Stomach (tissue), 7 donors: ENCODE measurements around a stretch of chr19.

DNA sequence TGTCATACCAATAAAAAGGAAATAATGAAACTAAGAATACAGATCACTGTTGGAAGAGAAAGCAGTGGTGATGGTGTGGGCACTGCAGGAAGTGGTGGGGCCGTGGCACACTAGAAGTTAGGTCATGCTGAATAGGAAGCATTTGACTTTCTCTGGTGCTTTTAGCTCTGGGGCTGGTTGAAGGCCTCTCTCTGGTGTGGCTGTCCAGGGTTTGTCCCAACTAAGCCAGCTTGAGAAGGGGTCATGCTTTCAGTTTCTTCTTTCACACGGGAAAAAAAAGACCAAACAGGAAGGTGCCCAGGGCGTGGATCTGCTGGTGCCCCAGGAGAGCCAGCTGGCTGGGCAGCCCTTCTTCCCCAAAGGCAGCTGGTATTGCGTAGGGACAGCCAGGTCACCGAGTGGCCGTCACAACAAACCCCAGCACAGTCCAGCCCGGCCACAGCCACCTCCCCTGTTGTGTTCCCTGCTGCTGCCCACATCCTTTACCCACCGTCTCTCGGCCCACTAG, 6.5 kb downstream of the CYP4F22 start:
- PRO-cap, result no peak
- RAMPAGE, long total RNA, 5 experiments, result no peak in any of the 5 experiments
- RRBS, result no CpG with 5 or more reads among the region's 9 CpGs

DNA sequence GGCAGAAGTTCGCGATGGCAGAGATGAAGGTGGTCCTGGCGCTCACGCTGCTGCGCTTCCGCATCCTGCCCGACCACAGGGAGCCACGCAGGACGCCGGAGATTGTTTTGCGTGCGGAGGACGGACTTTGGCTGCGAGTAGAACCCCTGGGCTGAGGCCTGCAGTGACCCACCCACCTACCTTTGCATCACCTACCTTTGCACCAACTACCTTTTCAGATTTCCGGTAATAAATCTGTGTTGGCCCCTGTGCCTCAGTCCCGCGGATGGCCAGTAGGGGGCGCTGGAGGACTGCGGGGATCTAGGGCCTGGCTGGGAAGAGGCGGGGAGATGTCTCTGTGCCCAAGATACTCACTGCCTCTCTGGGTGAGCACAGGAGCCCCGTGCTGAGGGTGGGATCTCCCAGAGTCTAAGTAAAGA, 11.5 kb upstream of the CYP4F3 start:
- PRO-cap, result no peak
- RAMPAGE, long total RNA, 5 experiments, result no peak in any of the 5 experiments
- RRBS, result 5% methylated on average over 5 of the region's 21 CpGs

GRCh38 chr19:15701970-15703026, 25.5 kb upstream of the OR10H2 start:
- PRO-cap, result no peak
- RAMPAGE, long total RNA, 5 experiments, result no peak in any of the 5 experiments
- RRBS, result no CpG with 5 or more reads among the region's 11 CpGs

GRCh38 chr19:15862404-15862683, 35.5 kb downstream of the CYP4F2 start:
- PRO-cap, result no peak
- RAMPAGE, long total RNA, 5 experiments, result no peak in any of the 5 experiments
- RRBS, result no CpG with 5 or more reads among the region's 3 CpGs

- PRO-cap, result no peak
- RAMPAGE, long total RNA, 5 experiments, result start-site peak on the minus strand in 1 of 5 experiments, at chr19:15864918-15864924 at its widest, 10 reads per replicate
- RRBS, result no CpG with 5 or more reads among the region's 8 CpGs
These were observed 33.0 kb downstream of the CYP4F2 start for GRCh38 chr19:15864852-15865358.

- PRO-cap, result no peak
- RAMPAGE, long total RNA, 5 experiments, result no peak in any of the 5 experiments
- RRBS, result no CpG with 5 or more reads among the region's 5 CpGs
These were observed 4.4 kb downstream of the CYP4F2 start for GRCh38 chr19:15893581-15893780.

DNA sequence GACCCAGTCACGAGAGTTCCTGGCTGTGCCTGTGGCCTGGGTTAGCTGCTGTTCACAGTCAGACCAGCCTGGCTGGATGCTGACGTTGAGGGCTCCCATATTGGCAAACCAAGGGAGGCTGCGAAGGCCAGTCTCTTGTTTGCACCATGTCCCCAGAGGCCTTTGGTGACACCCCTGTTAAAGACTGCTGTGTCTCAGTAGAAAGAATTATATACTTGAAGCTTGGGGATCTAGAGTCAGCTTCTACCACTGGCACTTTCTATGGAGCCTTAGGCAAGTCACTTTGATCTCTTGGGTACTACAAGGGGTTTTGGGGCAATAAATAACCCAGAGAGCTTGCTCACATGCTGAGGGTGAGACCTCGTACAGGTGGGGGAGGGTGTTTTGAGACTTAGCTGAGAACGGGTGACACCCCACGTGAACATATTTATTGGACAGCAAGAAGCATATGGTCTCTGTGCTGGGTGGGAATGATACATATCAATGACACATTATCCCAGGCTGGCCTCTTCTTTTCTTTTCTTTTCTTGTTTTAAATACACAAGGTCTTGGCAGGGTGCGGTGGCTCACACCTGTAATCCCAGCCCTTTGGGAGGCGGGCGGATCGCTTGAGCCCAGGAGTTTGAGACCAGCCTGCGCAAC, 8.3 kb downstream of the TPM4 start:
- PRO-cap, result unidirectional peak, plus-strand start at position 391 of the sequence
- RAMPAGE, long total RNA, 5 experiments, result no peak in any of the 5 experiments
- RRBS, result no CpG with 5 or more reads among the region's 11 CpGs

DNA sequence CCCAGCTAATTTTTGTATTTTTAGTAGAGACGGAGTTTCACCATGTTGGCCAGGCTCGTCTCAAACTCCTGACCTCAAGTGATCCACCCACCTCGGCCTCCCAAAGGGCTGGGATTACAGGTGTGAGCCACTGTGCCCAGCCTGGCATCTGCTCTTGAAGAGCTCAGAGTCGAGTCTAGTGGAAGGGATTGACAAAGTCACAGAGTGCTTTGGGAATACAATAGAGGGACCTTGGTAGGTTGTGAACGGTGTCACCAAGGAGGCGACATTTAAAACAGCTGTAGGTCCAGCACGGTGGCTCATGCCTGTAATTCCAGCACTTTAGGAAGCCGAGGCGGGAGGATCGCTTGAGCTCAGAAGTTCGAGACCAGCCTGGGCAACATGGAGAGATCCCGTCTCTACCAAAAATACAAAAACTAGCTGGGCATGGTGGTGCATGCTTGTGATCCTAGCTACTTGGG, 14.9 kb downstream of the TPM4 start:
- PRO-cap, result no peak
- RAMPAGE, long total RNA, 5 experiments, result no peak in any of the 5 experiments
- RRBS, result no CpG with 5 or more reads among the region's 12 CpGs

GRCh38 chr19:16319362-16319781, 5.3 kb upstream of the KLF2 start:
- PRO-cap, result no peak
- RAMPAGE, long total RNA, 5 experiments, result no peak in any of the 5 experiments
- RRBS, result no CpG with 5 or more reads among the region's 10 CpGs

- PRO-cap, result no peak
- RAMPAGE, long total RNA, 5 experiments, result no peak in any of the 5 experiments
- RRBS, result no CpG with 5 or more reads among the region's 10 CpGs
These were observed 25.2 kb downstream of the KLF2 start for GRCh38 chr19:16349716-16350272.

GRCh38 chr19:16360808-16361820, 36.5 kb downstream of the KLF2 start:
- PRO-cap, result no peak
- RAMPAGE, long total RNA, 5 experiments, result start-site peak on the minus strand in 4 of 5 experiments, at chr19:16361329-16361915 at its widest, 5 to 13 reads per replicate
- RRBS, result no CpG with 5 or more reads among the region's 26 CpGs

GRCh38 chr19:16373216-16374154, 48.9 kb downstream of the KLF2 start:
- PRO-cap, result unidirectional peak, minus-strand start at chr19:16373582
- RAMPAGE, long total RNA, 5 experiments, result no peak in any of the 5 experiments
- RRBS, result no CpG with 5 or more reads among the region's 27 CpGs

GRCh38 chr19:16381859-16382568, 57.4 kb downstream of the KLF2 start:
- PRO-cap, result bidirectional peak, plus-strand start at chr19:16382313, minus-strand start at chr19:16382169
- RAMPAGE, long total RNA, 5 experiments, result no peak in any of the 5 experiments
- RRBS, result 79% methylated on average over 7 of the region's 25 CpGs

DNA sequence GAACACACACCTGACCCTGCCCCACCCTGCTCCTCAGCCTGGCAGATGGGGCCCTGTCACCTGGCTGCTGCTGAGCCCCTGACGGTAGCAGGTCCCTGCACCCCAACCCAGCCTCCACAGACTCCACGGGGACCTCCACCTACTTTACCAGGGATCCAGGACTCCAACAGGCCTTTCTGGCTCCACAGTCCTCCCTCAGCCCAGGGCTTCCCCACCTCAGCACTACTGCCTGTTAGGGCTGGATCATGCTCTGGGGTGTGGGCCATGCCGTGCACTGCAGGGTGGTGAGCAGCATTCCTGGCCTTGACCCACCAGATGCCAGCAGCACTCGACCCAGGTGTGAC, 42.2 kb downstream of the EPS15L1 start:
- PRO-cap, result no peak
- RAMPAGE, long total RNA, 5 experiments, result no peak in any of the 5 experiments
- RRBS, result no CpG with 5 or more reads among the region's 4 CpGs

- PRO-cap, result no peak
- RAMPAGE, long total RNA, 5 experiments, result no peak in any of the 5 experiments
- RRBS, result no CpG with 5 or more reads among the region's 9 CpGs
These were observed 7.9 kb downstream of the EPS15L1 start for GRCh38 chr19:16463758-16464372.

DNA sequence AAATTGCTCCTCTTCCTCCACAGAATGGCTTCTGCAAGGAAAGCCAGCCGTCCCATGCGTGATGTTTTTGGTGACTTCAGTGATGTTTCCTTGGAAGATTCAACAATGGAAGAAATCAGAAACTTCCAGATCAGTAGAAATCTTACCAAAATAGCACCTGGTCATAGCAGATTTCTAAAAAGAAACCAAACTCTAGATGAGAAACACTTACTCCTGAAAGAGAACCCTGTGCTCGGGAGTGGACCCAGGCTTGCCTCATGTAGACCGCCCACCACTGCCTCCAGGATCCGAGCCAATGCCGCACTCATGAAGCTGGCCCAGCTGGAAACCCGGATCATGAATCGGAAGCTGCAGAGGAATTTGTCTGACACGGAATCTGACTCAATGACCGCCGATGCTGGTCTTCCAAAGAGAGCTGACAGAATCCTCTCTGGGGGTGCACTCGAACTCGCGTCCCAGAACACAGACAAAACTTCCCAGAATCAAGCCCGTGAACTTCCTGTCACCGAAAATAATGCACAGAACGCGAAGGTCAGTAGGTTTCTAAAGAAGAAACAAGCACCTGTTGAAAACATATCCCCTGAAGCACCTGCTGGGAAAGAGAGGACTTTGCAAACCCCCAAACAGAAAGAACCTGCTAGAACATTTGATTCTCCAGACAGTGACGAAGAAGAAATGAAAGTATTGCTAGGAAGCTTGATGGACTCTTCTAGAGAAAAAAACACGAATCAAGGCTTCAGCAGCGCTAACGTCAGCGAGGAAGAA, 4.8 kb downstream of the C19orf44 start:
- PRO-cap, result no peak
- RAMPAGE, long total RNA, 5 experiments, result start-site peak on the plus strand in 1 of 5 experiments, centred at position 350 of the sequence, 17 reads per replicate
- RRBS, result no CpG with 5 or more reads among the region's 23 CpGs

DNA sequence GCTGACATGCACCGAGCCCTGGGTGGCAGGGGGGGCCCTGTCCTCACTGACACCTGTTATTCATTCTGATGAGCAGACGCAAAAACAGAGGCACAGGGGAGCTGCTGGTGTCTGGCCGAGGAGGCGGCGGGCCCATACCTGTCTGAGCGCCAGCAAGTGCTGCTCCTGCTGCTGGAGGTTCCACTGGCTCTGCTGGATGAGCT, 7.0 kb downstream of the CHERP start:
- PRO-cap, result no peak
- RAMPAGE, long total RNA, 5 experiments, result no peak in any of the 5 experiments
- RRBS, result no CpG with 5 or more reads among the region's 6 CpGs

DNA sequence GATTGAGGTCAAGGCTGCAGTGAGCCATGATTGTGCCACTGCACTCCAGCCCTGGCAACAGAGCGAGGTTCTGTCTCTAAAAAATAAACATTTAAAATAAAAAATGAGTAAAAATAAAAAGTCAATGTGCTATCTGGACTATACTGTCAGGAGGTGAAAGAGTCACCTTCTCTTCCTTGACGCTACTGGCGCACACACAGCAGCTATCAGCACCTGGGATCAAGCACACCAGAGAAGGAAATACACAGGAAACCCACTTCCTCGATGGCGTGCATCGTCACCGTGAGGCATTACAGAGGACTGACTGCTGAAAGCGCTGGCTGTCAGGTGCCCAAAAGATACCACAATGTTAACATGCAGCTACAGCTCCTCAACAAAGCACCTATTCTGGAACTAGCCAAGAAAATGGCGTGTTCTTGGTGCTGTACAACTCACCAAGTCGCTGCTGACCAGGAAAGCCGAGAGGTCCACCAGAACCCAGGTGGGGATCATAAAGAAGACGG, 6.1 kb downstream of the SLC35E1 start:
- PRO-cap, result no peak
- RAMPAGE, long total RNA, 5 experiments, result no peak in any of the 5 experiments
- RRBS, result no CpG with 5 or more reads among the region's 12 CpGs

GRCh38 chr19:16875646-16876424, 13.0 kb upstream of the F2RL3 start:
- PRO-cap, result no peak
- RAMPAGE, long total RNA, 5 experiments, result start-site peak on the plus strand in 3 of 5 experiments, at chr19:16875944-16876188 at its widest, 14 to 36 reads per replicate
- RRBS, result 84% methylated on average over 7 of the region's 31 CpGs

DNA sequence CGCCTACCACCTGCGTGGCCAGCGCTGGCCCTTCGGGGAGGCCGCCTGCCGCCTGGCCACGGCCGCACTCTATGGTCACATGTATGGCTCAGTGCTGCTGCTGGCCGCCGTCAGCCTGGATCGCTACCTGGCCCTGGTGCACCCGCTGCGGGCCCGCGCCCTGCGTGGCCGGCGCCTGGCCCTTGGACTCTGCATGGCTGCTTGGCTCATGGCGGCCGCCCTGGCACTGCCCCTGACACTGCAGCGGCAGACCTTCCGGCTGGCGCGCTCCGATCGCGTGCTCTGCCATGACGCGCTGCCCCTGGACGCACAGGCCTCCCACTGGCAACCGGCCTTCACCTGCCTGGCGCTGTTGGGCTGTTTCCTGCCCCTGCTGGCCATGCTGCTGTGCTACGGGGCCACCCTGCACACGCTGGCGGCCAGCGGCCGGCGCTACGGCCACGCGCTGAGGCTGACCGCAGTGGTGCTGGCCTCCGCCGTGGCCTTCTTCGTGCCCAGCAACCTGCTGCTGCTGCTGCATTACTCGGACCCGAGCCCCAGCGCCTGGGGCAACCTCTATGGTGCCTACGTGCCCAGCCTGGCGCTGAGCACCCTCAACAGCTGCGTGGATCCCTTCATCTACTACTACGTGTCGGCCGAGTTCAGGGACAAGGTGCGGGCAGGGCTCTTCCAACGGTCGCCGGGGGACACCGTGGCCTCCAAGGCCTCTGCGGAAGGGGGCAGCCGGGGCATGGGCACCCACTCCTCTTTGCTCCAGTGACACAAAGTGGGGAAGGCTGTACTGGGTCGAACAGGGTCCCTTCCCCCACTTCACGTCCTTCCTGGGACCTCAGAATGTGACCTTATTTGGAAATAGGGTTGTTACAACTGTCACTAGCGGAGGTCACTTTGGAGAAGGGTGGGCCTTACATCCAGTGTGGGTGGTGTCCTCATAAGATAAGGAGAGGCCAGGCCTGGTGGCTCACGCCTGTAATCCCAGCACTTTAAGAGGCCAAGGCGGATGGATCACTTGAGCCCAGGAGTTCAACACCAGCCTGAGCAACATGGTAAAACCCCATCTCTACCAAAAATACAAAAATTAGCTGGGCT, 1.4 kb downstream of the F2RL3 start:
- PRO-cap, result unidirectional peak, minus-strand start at position 228 of the sequence; unidirectional peak, minus-strand start at position 284 of the sequence
- RAMPAGE, long total RNA, 5 experiments, result start-site peak on the plus strand in 1 of 5 experiments, centred at position 105 of the sequence, 5 reads per replicate
- RRBS, result 48% methylated on average over 21 of the region's 66 CpGs